NB4 (cell line): ENCODE data around the gene TRIM33.

GRCh38 chr1:113965877-113966490, 13.3 kb upstream of the OLFML3 start:
- RRBS = no CpG with 5 or more reads among the region's 4 CpGs

GRCh38 chr1:113969766-113970689, 9.2 kb upstream of the OLFML3 start:
- RRBS = no CpG with 5 or more reads among the region's 8 CpGs

- RRBS = no CpG with 5 or more reads among the region's 18 CpGs
Observed at GRCh38 chr1:113979824-113980660, 768 bp downstream of the OLFML3 start.

DNA sequence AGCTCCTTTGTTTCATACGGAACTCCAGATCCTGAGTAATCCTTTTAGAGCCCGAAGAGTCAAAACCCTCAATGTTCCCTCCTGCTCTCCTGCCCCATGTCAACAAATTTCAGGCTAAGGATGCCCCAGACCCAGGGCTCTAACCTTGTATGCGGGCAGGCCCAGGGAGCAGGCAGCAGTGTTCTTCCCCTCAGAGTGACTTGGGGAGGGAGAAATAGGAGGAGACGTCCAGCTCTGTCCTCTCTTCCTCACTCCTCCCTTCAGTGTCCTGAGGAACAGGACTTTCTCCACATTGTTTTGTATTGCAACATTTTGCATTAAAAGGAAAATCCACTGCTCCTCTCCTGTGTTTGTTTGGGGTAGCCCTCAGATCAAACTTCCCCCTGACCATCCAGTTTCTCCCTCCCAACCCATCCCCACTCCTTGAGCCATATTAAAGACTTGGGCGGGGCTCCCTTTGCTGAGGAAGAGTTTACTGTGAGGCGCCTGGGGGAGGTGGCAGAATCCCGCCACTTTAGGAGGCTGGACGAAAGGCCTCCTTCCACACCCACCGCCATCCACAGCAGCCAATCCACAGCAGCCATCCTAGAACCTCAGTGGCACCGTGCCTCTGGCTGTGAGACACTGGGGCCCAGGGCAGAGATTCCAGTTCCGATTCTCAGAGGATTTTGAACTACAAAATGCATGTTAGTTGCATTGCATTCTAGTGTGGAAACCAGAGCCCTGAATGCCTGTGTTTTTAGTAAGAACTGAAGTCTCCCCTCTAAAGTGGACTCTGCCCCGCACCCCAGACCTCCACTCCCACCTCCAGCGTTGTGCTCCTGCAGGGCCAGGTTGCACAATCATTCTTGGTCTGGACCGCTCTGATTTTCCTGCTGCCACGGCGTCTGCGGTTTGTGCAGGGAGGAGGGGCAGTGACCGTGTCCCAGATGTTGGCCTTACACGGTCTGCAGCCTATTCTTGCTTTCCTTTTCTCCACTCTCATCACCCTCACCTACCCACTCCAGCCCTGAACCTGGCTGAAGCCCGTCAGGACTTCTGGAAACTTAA, 3.0 kb downstream of the OLFML3 start:
- RRBS = no CpG with 5 or more reads among the region's 20 CpGs

DNA sequence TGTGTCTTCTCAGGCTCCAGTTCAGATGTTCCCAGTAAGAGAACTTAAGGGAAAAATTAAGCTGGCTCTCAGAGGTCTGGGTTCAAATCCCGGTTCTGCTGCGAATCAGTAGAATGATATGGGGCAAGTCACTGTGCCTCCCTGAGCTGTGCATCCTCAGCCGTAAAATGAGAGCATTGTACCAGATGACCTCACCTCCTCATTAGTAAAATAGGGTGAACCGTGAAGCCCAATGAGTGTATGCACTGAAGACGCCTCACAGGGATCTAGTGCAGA, 36.1 kb downstream of the SYT6 start:
- RRBS = no CpG with 5 or more reads among the region's 5 CpGs

GRCh38 chr1:114151942-114153352, 1.2 kb downstream of the SYT6 start:
- RRBS = 58% methylated on average over 34 of the region's 117 CpGs

DNA sequence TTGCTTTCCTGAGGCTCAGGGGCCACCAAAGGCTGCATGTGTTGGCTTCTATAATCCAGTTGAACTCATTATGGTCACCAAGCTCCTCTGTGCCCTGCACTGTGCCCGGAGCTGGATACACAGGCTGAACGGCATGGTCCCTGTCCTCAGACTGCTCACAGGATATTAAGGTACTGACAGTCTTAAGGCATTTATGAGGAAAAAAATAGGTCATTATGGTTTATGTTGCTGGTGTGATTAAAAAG, 117.1 kb upstream of the SYT6 start:
- RRBS = no CpG with 5 or more reads among the region's 2 CpGs

- RRBS = no CpG with 5 or more reads among the region's 5 CpGs
Observed at GRCh38 chr1:114341273-114341784, 169.7 kb downstream of the TRIM33 start.

GRCh38 chr1:114342418-114342799, 168.6 kb downstream of the TRIM33 start:
- RRBS = no CpG with 5 or more reads among the region's 3 CpGs

GRCh38 chr1:114464210-114464546, 46.8 kb downstream of the TRIM33 start:
- RRBS = no CpG with 5 or more reads among the region's 3 CpGs

GRCh38 chr1:114510467-114511389, at the start of gene TRIM33:
Gene TRIM33 (minus strand): TSS chr1:114511203.
- RRBS = under 1% methylated on average over 39 of the region's 122 CpGs

GRCh38 chr1:115090573-115091026, 1.3 kb upstream of the TSPAN2 start:
- RRBS = no CpG with 5 or more reads among the region's 8 CpGs

- RRBS = no CpG with 5 or more reads among the region's 13 CpGs
Observed at GRCh38 chr1:115099024-115100099, 10.1 kb upstream of the TSPAN2 start.

GRCh38 chr1:115139083-115139476, 49.8 kb upstream of the TSPAN2 start:
- RRBS = no CpG with 5 or more reads among the region's 10 CpGs

- RRBS = no CpG with 5 or more reads among the region's 31 CpGs
Observed at GRCh38 chr1:115147631-115148581, 58.6 kb upstream of the TSPAN2 start.

DNA sequence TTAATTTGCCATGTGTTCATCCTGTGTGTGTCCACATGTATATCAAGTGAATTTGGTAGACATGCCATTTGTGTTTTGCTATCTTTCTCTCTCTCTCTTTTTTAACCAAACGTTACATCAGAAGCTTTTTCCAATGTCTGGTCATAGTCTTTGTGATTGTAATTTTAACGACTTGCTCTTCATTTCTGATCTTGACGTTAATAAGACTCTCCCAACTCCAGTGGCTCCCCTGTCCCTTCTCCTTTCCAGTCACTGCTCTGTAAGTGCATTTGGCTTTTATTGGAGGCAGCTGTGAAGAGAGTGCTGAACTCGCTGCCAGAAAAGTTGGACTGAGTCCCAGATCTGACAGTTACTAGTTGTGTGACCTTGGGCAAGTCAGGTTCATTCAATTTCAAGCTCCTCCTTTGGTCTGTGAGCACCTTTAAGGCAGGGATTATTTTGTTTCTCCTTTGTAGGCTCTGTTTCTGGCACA, 109.6 kb upstream of the TSPAN2 start:
- RRBS = no CpG with 5 or more reads among the region's 4 CpGs

DNA sequence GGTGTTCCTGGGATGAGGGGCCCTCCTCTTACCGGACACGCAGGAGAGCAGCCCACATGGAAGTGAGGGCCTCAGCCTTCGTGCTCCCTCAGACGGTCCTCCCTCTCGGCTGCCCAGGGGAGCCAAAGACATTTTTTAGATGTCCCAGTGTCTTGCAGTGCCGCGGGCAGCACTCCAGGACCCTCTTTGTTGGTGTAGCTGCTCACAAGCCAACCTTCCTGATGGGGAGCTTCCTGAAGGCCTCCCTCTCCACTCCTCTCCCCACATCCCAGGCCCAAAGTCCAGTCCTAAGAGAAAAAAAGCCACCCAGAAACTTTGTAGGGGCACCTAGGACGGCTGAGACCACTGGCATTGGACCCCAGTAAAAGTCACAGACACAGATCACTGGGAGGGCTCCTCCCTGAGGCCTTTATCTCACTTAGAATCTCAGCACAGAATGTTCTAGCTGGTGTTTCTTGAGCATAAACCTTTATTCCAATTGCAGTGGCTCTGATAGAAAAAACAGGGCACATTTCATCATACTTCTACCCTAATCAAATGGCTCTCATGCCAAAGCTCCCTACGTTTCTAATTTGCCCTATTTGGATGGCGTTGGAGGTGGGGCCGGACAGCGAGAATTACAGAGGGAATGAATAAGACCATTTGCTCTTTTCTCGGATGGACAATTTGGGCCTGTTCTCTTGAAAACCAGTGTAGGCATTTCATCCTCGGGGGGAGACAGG, 54.0 kb downstream of the NGF start:
- RRBS = no CpG with 5 or more reads among the region's 14 CpGs

DNA sequence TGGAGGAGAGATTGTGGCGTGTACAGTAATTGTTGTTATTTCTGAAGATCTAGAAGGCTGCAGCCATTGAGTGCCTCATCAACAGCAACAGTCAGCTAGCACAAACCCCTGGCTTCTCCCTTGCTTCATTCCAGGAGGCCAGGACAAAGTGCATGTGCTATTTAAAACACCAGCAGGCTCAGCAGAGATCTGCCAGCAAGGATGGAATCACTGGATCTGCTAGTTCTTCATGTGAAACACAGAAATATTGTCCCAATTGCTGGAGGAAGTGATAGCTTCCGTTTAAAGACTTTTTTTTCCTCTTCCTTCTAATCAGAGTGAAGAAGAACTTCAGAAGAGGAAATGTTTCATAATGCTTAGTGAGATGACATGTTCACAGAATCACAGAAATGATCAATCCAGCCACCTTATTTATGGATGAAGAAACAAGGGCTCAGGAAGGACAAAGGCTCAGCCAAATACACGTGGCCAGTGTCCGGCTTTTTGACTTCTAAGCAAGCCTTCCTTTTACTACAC, 3.0 kb upstream of the NGF start:
- RRBS = no CpG with 5 or more reads among the region's 4 CpGs

DNA sequence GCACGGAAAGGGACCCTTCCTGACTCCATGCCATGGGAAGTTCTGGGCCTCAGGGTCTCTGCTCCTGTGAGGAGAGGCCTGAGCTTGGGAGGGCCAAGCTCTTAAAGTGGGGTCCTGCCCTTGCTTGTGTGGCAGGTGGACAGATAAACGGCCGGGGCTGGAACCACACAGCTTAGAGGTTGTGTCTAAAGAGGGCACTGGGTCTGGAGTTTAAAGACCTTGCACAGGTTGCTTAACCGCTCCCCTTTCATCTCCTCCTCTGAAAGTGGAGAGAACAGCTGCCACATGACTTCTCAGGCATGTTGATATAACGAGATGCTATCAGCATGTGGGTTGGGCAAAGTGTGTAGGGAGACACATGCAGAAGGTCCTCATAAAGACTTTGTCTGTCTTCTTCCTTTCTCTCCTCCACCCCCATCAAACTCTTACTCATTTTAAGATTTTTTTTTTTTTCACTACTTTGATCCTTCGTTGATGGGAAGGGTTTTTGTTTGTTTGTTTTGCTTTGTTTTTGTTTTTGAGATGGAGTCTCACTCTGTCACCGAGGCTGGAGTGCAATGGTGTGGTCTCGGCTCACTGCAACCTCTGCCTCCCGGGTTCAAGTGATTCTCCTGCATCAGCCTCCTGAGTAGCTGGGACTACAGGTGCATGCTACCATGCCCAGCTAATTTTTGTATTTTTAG, 57.2 kb downstream of the CASQ2 start:
- RRBS = no CpG with 5 or more reads among the region's 9 CpGs